Tongue (tissue), 2 donors: ENCODE measurements around a stretch of chr11.

- RAMPAGE, long total RNA = no peak
These were observed 3.7 kb upstream of the POLD4 start for GRCh38 chr11:67356736-67357839.

GRCh38 chr11:67433878-67434532 is 3.5 kb downstream of the PTPRCAP start:
- RAMPAGE, long total RNA = no peak

GRCh38 chr11:67495008-67495694 is 10.0 kb downstream of the PITPNM1 start:
- RAMPAGE, long total RNA = no peak

GRCh38 chr11:67610883-67611644 is 4.3 kb downstream of the NDUFV1 start:
- RAMPAGE, long total RNA = no peak

DNA sequence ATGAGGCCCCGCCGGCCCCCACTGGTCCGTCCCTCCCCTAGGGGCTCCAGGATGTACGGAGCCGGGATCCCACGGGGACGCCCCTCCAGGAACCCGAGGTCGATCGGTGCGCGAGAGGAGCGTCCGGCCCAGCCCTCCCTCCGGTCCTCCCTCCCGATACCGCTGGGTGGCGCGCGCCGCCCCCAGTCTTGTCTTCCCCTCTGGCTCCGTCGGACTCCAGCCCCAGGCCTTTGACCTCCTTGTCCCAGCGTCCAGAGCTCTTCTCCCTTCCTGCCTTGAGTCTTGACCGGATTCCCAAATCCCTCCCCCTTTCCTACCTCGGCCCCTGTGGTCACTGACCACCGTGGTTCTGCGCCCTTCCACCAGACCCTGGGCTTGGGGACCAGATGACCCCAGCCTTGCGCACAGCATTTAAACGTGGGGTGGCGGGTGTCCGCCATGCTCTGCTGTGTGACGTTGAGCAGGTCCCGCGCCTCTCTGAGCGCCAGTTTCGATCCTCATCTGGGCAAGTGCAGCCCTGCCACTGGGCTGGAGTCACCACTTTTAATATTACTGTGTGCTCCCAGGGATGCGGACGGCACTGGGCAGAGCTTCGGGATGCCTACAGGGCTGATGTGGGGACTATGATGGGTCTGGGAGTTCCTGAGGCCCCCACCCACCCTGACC is 1.0 kb upstream of the NUDT8 start:
- RAMPAGE, long total RNA = no peak

GRCh38 chr11:67647497-67647831 is 3.1 kb downstream of the ACY3 start:
- RAMPAGE, long total RNA = no peak

DNA sequence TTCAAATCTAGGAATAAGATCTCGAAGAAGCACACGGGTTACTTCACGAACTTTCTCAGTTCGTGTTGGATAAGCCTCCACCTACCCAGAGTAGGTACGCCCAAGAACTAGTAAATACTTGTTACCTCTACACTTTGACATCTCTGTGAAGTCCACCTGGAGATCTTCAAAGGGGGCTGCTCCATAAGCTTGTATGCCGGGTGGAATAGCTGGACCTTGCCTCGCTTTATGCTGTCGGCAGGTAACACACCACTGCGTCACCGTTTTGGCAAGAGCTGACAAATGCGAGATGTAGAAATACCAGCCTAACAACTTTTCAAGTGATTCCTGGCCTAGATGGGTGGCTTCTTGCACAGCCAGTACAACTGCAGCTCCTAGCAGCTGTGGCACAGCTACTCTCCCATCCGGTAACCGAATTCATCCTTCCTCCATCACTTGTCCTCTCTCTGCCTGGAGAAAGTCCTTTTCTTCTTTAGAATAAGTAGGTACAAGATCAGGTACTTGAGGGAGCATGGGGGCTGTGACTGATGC is 155.4 kb downstream of the UNC93B1 start:
- RAMPAGE, long total RNA = no peak

GRCh38 chr11:68003071-68003939 is 592 bp downstream of the UNC93B1 start:
- RAMPAGE, long total RNA = no peak

DNA sequence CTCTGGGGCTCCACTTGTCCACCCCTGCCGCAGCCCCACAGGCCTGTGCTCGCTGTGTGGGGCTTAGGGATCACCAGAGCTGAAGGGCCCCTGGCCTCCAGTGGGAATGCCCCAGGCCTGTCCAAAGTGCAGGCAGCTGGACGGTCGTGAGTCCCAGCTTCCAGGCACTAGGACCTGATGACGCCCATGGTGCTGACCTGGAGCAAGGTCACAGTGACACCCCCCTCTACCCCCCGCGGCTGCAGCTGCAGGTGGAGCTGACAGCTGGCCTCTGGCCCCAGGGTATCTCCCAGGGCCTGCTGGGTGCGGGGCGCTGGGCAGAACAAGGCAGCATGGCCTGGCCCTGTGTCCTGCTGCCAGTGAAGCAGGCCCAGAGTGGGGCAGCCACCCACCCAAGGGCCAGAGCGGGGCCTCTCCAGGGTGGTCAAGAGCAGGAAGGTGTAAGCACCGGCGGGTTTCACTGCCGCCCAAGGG is 619 bp upstream of the TCIRG1 start:
- RAMPAGE, long total RNA = no peak

- RAMPAGE, long total RNA = no peak
These were observed 25.6 kb downstream of the TCIRG1 start for GRCh38 chr11:68064358-68064910.

DNA sequence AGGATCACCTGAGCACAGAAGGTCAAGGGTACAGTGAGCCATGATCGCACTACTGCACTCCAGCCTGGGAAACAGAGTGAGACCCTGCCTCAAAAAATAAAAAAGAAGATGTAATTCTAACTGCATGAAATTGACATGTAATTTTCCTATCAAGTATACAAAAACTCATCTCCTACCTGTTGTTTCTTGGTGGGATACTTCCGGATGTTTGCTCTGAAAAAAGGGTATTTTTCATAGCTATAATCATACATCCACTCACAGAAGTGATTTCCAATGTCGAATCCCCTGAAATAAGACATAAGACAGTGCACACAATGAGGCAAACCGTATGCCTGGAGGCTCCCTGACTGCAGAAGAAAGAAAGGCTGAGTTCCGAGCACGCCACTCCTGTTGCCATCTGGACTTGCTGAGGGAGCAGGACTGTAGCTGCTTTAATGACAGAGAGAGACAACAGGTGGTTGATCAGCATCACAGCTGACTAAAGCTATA is 26.8 kb downstream of the TCIRG1 start:
- RAMPAGE, long total RNA = no peak

DNA sequence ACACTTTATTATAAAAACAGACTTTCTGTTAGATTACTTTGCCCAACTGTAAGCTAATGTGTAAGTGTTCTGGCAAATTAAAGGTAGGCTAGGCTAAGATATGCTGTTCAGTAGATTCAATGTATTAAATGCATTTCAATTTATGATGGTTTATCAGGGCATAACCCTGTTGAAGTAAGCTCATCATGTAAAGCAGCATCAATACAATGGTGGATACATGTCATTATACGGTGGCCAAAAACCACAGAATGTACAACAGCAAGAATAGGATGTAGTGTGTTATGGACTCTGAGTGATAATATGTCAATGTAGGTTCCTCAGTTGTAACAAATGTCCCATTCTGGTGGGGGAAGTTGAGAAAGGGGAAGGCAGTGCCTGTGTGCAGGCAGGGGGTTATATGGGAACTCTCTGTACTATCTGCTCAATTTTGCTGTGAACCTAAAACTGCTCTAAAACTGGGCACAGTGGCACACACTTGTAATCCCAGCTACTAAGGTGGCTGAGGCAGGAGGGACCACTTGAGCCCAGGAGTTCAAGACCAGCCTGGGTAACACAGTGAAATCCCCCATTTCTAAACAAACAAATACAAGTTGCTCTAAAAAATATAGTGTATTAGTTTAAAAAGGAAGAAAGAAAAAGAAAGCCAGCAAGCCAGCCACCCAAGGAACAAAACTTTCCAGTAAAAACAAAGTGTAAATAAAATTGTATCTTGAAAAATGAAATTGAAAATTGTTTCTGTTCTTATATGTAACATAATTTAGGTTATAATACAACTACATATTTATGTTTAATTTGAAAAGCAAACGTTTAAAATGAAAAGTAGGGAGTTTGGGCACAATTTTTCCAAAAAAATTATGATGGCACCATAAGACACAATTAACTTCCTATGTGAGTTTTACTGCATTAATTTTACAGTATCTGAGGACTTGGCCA is 5.8 kb downstream of the CHKA start:
- RAMPAGE, long total RNA = no peak

DNA sequence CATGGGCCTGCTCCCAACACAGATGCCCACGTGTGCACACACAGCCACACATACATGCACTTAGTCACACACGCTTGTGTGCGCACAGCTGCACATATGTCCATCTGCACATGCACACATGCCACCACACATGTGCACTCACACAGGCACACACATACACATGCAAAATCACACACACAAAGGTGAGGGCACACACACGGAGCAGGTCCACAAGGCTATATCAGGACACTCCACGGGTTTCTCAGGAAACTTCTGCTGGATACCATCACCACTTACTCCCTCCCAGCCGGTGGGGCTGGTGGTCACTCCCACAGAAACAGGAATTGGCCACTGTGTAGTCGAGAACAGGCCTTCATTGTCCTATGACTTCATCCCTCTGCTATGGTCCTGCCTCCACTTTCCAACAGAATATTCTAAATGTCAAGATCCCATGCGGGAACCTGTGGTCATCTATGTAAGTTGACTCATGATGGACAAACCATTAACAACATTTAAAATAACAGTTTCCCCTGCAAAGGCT is 2.2 kb downstream of the C11orf24 start:
- RAMPAGE, long total RNA = no peak

GRCh38 chr11:68321726-68322121 is 9.3 kb downstream of the LRP5 start:
- RAMPAGE, long total RNA = no peak

- RAMPAGE, long total RNA = no peak
These were observed 31.5 kb downstream of the LRP5 start for GRCh38 chr11:68343610-68344477.

GRCh38 chr11:68353940-68354981 is 41.9 kb downstream of the LRP5 start:
- RAMPAGE, long total RNA = no peak

- RAMPAGE, long total RNA = no peak
These were observed 46.9 kb upstream of the PPP6R3 start for GRCh38 chr11:68413729-68414018.

GRCh38 chr11:68448430-68449522 is 11.8 kb upstream of the PPP6R3 start:
- RAMPAGE, long total RNA = no peak

DNA sequence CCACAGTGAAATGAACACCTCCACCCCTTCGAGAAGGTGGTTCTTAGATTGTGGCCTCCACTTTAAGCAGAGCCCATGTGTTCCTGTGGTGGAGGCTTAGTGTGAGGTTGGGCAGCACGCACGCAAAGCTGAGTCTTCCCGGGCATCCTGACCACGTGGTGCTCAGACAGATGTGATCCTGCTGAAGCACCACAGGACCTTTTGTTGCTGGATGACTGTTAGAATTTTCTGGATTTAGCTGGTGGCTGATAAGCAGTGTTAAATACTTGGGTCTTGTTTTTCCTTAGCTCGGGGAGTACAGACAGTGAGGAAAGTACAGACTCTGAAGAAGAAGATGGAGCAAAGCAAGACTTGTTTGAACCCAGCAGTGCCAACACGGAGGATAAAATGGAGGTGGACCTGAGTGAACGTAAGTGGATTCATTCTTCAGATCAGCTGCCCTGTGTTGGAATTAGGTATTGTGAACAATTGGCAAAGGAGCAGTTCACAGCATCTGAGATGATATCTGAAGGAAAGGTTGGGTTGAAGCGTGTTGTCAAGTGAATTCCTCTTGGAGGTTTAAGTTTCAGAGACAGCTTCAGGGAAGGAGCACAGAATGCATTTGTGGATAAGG is 88.4 kb upstream of the GAL start:
- RAMPAGE, long total RNA = no peak

DNA sequence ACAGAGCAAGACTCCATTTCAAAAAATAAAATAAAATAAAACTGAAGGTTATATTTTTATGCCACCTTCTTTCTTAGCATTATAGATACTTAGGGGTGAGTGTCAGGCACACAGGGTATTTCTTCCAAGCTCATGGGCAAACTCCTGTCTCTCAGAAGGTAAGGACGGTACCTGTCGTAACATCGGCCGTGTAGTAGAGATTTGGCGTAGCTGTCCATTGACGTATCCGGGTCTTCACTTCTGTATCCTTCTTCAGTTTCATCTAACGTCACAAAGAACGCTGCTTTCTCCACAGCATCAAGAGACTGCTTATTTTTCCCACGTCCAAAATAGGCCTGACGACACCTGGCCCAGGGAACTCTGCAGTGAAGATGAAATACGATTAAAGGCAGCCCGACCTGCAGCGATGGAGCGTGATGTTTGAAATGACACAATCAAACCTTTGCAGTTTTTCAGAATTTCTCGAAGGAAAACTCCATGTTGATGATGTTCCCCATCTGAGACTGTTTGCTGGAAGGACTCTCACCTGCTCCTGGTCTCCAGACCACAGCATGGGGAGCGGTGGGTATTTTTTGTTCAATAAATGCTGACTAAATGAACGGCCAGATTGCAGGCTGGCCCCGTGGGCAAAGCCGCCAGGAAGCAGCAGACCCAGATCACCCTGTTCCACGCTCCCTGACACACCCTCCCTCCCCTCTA is 30.4 kb upstream of the TESMIN start:
- RAMPAGE, long total RNA = no peak